Epithelial cell of proximal tubule (primary cell): ENCODE results near the genes SUMO1 and NBEAL1.

- RAMPAGE, long total RNA, result no peak
- RRBS, result 90% methylated on average over 1 of the region's 2 CpGs
Observed at GRCh38 chr2:201976535-201976992, 57.1 kb upstream of the FZD7 start.

GRCh38 chr2:201985002-201985903 lies 48.4 kb upstream of the FZD7 start:
- RAMPAGE, long total RNA, result no peak
- RRBS, result 98% methylated on average over 2 of the region's 21 CpGs

DNA sequence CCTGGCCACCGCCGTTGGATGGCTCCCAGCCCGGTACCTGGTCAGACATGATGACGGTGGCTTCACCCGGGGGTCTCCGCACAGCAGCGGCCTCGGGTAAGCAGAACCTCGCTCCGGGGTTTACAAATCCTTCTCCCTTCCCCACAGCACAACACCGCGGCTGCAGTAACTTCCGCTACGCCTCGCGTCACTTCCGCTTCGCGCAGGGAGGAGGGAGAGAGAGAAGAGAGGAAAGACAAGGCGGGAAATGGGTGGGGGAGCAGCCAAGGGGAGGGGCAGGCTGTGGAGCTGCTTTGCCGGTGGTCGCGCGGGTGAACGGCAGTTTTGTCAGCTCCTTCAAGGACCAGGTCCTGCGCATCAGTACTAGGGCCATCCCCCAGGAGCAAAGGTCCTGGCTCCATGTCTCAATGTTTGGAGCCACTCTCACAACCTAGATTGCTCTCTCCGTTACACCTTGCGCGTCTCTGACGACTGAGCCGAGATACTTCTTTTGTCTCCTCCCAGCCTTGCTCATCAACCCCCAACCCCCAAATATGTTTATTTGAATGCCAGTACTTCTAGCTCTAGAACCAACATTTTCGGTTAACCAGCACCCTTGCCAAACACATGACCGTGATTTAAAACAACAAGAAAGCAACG lies at the start of gene SUMO1:
TSS of gene SUMO1 (minus strand) at position 195 of the 639 bp plus-strand sequence.
- RAMPAGE, long total RNA, result start-site peak on the minus strand centred at position 160 of the sequence, 53 bp wide, 4,917 and 1,310 reads in 2 replicates
- RRBS, result no CpG with 5 or more reads among the region's 34 CpGs

- RAMPAGE, long total RNA, result no peak
- RRBS, result no CpG with 5 or more reads among the region's 2 CpGs
Observed at GRCh38 chr2:202300003-202300481, 34.5 kb downstream of the NOP58 start.

DNA sequence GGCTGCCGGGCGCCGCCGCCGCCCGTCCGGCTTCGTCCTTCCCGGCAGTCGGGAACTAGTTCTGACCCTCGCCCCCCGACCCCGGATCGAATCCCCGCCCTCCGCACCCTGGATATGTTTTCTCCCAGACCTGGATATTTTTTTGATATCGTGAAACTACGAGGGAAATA lies 756 bp downstream of the BMPR2 start:
- RAMPAGE, long total RNA, result no peak
- RRBS, result no CpG with 5 or more reads among the region's 18 CpGs

GRCh38 chr2:202870663-202871190 lies 839 bp downstream of the ICA1L start:
- RAMPAGE, long total RNA, result no peak
- RRBS, result no CpG with 5 or more reads among the region's 20 CpGs

GRCh38 chr2:203014298-203015060 lies at the start of gene NBEAL1:
Gene NBEAL1 (plus strand): TSS chr2:203014875.
- RAMPAGE, long total RNA, result no peak
- RRBS, result 2% methylated on average over 19 of the region's 55 CpGs

DNA sequence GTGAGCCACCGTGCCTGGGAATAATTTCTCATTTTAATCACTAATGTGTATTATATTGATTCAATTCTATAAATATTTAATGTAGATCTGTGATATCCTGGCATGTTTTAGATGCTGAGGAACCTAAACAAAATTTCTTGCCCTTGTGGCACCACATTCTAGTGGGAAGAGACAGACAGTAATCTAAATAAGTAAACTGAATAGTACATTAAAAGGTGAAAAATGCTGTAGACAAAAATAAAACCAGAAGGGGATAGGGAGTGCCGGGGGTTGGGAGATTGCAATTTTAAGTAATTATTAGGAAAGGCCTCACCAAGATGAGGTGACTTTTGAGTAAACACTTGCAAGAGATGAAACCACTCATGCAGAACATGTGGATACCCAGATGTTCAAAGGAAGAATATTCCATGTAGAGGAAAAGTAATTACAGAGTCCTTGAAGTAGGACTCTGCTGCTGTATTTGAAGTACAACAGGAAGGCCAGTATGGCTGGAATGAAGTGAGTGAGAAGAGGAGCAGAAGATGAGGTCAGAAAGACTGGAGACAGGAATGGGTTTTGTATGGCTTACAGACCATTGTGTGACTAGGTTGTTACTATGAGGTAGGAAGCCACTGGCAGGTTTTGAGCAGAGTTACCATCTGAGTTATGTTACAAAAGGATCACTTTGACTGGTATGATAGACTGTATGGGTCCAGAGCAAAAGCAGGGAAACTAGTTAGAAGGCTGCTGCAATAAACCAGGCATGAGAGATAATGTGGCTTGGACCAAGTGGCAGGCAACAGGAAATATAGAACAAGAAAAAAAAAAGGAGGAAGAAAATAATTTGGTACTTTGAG lies 37.1 kb downstream of the CYP20A1 start:
- RAMPAGE, long total RNA, result no peak
- RRBS, result no CpG with 5 or more reads among the region's 2 CpGs

GRCh38 chr2:203717758-203718599 lies 11.5 kb downstream of the CD28 start:
- RAMPAGE, long total RNA, result no peak
- RRBS, result no CpG with 5 or more reads among the region's 4 CpGs

DNA sequence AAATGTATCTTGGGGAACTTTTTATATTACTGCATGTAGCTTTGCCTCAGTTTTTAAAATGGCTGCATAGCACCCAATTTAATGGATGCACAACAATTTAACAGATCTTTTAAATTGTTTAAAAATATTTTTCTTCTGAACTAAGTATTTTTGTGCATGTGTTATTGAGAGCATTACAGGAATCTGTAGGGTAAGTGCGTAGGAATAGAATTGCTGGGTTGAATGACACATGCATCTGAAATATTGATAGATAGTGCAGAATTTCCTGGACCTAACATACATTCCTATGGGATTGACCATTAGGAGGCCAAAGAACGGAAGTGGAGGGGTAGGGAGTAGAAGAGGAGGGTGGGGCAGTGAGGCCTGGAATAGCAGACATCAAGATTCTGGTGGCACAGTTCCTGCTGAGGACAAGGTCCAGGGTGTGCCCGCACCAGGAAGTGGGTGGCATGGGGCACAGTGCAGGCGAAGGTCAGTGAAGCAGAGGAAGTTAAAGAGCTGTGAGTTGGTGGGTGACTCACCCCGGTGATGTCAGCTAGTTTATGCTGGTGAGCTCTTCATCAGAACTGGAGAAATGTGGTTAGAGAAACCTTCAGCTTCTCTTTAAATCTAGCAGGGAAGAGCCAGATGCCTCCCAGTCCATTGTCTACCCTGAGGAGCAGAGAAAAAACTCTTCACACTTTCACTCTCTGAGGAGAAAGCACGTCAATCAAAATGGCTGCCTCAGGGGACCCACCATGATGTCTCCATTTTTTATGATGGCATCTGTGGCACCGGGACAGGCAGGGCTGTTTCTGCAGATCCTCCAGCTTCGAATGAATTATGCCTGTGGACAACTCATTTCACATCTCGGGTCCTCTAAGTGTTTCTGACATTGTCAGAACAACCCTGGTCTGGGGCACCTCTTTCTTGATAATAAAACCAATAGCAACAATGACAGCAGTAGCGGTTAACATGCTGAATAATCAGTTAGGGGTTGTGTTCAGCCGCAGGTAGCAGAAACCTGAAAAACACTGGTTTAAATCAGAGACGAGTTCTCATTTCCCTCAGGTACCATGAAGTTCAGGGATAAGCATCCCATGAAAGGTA lies 55.9 kb upstream of the CTLA4 start:
- RAMPAGE, long total RNA, result no peak
- RRBS, result no CpG with 5 or more reads among the region's 12 CpGs

DNA sequence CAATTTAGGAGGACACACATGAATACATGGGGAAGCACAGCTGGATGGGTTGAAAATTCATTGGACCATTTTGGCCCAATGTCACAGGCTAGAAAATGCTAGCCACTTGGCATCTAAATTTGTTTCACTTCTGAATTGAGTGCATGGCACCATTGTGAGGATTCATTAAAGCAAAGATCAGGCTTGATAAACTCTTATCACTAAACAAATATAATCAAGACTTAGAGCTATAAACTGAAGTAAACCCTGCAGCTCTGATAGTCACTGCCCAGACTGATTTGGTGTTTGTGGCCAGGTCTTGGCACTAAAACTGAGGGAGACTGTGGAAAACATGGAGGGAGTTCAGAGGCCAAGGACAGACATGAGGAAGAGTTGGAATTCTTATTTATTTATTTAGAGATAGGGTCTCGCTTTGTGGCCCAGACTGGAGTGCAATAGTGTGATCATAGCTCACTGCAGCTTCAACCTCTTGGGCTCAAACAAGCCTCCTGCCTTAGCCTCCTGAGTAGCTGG lies 53.0 kb upstream of the CTLA4 start:
- RAMPAGE, long total RNA, result no peak
- RRBS, result no CpG with 5 or more reads among the region's 1 CpG

GRCh38 chr2:203858907-203859904 lies 8.4 kb upstream of the CTLA4 start:
- RAMPAGE, long total RNA, result no peak
- RRBS, result no CpG with 5 or more reads among the region's 5 CpGs

GRCh38 chr2:203872070-203872429 lies 4.5 kb downstream of the CTLA4 start:
- RAMPAGE, long total RNA, result no peak
- RRBS, result no CpG with 5 or more reads among the region's 1 CpG

GRCh38 chr2:204234661-204235244 lies 298.2 kb downstream of the ICOS start:
- RAMPAGE, long total RNA, result no peak
- RRBS, result no CpG with 5 or more reads among the region's 6 CpGs

GRCh38 chr2:204971084-204971864 lies 426.0 kb downstream of the PARD3B start:
- RAMPAGE, long total RNA, result no peak
- RRBS, result no CpG with 5 or more reads among the region's 3 CpGs

- RAMPAGE, long total RNA, result no peak
- RRBS, result 68% methylated on average over 3 of the region's 23 CpGs
Observed at GRCh38 chr2:205707654-205708808, 25.7 kb downstream of the NRP2 start.

DNA sequence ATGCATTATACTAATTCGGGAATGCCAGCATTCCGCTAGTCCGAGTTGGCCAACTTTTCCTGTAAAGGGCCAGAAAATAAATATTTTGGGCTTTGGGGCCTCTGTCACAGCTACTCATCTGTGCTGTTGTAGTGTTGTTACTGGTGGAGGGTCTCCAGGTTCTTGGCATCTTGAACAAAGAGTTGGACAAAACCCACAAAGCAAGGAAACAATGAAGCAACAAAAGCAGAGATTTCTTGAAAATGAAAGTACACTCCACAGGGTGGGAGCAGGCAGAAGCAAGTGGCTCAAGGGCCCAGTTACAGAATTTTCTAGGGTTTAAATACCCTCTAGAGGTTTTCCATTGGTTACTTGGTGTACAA lies 154.9 kb downstream of the INO80D start:
- RAMPAGE, long total RNA, result no peak
- RRBS, result no CpG with 5 or more reads among the region's 3 CpGs

GRCh38 chr2:205988986-205989908 lies 96.7 kb downstream of the INO80D start:
- RAMPAGE, long total RNA, result no peak
- RRBS, result no CpG with 5 or more reads among the region's 14 CpGs

DNA sequence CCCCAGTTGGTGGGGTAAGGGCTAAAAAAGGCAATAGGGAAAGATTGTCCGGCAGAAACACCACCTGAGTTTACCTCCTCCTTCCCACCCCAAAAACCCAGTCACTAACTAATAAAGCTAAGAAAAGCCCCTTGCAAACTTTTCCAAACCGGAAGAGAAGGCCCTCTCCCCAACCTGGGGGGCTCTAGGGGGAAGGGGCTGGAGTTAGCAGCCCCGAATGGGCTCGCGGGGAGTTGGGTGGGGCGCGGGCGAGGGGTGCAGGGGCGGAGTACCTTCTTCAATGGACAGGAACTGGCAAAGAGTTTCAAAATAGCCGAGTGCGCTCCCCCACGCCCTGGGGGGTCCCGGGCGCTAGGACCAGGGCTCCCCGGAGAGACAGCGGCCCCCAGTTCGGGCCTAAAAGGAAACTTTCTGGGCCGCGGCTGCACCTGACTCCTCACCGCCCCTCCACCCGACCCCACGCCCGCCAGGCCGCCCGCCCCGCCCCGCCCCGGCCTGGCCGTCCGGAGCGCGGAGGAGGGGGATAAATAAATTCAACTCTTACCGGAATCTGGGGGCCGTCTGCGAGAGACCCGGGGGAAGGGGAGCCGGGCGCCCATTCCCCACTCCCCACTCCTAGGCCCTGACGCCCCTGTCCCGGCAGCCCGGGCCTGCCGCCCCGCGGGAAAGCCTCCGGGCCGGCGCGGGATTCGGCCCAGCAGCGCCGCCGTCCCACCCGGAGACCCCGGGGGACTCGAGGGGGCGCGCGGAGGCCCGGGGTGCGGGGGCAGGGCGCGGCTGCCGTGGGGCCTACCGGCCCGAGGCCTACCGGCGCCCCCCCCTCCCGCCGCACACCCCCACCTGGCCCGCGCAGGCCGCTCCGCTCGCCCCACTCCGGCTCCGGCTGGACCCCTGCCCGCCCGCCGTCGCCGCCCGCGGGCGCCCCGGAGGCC lies 933 bp downstream of the INO80D start:
- RAMPAGE, long total RNA, result no peak
- RRBS, result 2% methylated on average over 43 of the region's 85 CpGs

GRCh38 chr2:206274150-206274360 lies 408 bp upstream of the ZDBF2 start:
- RAMPAGE, long total RNA, result no peak
- RRBS, result no CpG with 5 or more reads among the region's 5 CpGs